ENCODE measurements around a stretch of chr6.

DNA sequence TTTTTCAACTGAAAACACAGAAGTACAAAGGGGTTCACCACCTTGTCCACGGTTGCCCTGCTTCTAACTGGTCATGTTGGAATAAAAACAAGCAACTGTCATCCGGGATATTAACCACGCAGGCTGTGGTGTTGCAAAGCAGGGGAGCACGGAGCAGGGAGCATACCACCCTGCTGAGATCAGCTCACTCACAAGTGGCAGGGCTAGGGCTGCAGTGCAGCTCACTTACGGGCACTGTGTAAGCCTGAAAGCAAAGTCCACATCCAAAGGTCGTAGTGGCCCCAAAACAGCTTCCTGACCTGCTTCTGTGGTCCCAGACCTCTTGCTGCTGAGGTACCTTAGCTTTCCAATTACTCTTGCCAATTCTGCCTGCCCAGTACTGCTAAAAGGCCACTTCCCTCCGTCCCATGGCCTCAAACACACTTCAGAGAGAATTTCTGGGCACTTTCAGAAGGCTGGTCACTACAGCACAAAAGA lies 105.7 kb upstream of the DUSP22 start:
- RRBS: no CpG with 5 or more reads among the region's 7 CpGs

DNA sequence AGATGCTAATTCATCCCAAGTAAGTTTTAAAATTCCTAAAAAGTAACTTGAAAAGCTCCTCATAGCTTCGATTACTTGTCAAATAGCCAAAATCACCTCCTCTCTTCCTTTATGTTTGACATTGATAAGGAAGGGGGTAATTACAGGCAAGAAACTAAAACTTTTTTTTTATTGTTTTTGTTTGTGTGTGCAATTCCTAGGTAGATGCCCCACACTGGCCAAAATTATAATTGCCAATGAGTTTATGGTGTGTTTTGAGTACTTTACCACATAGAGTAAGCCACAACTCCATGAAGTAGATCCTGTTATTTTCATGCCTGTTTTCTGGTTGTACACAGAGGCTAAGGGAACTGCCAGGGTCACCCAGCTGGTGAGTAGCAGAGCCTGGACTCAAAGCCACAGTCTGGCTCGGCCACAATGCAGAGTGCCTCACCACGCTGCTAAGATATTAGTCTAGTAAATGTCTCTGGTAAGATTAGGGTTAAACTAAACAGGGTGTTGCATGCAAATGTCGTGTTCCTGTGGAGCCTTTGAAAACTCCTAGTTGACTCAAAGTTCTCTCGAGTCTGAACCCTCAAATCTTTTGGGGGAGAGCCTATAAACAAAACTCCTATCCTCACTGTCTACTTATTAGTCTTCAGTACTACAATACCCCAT lies 3.9 kb downstream of the DUSP22 start:
- RRBS: no CpG with 5 or more reads among the region's 5 CpGs

GRCh38 chr6:298602-299125 lies 6.4 kb downstream of the DUSP22 start:
- RRBS: no CpG with 5 or more reads among the region's 9 CpGs

GRCh38 chr6:329852-330586 lies 37.7 kb downstream of the DUSP22 start:
- RRBS: 66% methylated on average over 4 of the region's 15 CpGs

- RRBS: no CpG with 5 or more reads among the region's 26 CpGs
Observed at GRCh38 chr6:341012-341629, 48.8 kb downstream of the DUSP22 start.

DNA sequence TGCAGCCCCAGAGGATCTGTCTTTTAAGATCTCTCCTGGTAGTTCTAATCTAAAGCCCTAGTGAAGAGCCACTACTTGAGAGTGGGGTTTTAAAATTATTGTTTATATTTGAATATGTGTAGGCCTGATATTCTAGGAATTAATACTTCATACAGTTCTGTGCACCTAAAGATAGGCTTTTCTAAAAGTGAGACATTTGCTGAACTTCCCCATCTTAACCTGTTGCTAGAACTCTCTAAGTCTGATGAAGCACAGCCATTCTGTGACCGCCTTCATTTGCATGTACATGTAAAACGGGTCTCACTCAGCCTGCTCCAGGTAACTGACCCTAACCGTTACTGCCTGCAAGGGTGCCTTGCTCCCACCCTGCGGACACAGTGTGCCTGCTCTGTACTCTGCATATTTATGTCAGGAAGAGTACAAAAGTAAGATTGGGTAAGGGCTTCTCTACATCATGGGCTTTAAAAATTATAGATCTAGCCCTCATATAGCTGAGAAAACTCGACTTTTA lies 44.3 kb upstream of the IRF4 start:
- RRBS: no CpG with 5 or more reads among the region's 5 CpGs

GRCh38 chr6:387218-387937 lies 4.2 kb upstream of the IRF4 start:
- RRBS: no CpG with 5 or more reads among the region's 16 CpGs

GRCh38 chr6:403456-404305 lies 12.1 kb downstream of the IRF4 start:
- RRBS: no CpG with 5 or more reads among the region's 18 CpGs

- RRBS: no CpG with 5 or more reads among the region's 3 CpGs
Observed at GRCh38 chr6:609672-609880, 47.3 kb downstream of the HUS1B start.

DNA sequence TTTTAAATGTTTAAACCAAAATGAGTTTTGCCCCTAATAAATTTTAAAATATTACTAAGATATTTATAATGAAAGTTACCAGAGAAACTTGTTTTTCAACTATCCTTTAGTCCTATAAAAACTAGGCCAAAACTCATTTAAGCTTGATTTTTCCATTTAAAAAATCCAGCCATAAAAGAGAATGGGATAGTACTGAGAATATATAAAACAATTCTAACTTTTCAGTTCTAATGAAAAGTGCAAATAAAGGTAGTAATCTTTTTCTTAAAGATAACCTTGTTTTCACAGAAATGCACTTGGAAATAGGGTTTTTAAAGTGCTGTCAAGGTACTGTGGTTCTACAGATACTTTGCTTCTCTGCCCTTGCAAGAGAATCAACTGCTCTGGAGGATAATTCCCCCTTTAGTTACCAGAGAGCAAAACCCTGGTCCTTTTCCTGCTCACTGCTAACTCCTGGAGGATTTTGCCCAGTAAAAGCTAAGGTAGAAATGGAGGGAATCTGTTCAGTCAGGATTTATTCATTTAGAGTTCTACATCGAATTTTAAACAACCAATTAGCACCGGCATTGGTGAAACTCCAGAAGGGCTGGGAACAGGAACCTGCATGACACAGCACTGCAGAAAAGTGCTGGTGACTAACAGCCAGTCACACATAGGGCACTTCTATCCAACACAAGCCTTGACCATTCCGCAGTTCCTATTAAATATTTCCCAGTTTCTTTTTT lies 11.3 kb downstream of the EXOC2 start:
- RRBS: no CpG with 5 or more reads among the region's 3 CpGs

- RRBS: no CpG with 5 or more reads among the region's 7 CpGs
Observed at GRCh38 chr6:707508-708105, 14.7 kb upstream of the EXOC2 start.

- RRBS: no CpG with 5 or more reads among the region's 17 CpGs
Observed at GRCh38 chr6:1110975-1111703, 200.8 kb upstream of the FOXQ1 start.

GRCh38 chr6:1552117-1552813 lies 57.5 kb upstream of the FOXC1 start:
- RRBS: no CpG with 5 or more reads among the region's 4 CpGs

DNA sequence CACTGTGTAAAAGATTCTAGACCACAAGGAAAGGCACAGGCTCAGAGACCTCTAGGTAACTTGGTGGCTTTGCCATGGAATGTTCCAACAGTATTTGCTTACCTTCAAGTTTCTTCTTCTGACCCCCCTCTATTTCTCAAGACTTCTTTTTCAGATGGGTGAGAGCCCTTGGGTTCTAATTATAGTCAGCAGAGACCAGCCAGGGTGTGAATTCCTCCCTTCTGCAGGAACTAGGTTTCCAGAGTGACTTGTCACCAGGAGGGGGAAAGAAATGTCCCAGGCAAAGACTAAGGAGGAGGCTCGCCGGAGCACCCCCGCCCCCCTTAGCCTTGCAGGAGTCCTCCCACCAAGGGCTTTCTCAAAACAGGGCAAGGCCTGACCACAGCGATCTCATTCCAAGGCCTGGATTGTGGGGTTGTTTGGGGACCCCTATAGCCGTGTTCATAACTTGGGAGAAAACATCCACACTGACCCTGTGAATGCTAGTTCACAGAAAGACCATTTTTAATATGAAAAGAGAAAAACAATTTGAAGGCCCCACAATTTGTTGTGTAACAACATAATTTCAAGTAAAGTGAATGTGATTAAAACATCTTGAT lies 13.7 kb downstream of the FOXC1 start:
- RRBS: no CpG with 5 or more reads among the region's 5 CpGs

DNA sequence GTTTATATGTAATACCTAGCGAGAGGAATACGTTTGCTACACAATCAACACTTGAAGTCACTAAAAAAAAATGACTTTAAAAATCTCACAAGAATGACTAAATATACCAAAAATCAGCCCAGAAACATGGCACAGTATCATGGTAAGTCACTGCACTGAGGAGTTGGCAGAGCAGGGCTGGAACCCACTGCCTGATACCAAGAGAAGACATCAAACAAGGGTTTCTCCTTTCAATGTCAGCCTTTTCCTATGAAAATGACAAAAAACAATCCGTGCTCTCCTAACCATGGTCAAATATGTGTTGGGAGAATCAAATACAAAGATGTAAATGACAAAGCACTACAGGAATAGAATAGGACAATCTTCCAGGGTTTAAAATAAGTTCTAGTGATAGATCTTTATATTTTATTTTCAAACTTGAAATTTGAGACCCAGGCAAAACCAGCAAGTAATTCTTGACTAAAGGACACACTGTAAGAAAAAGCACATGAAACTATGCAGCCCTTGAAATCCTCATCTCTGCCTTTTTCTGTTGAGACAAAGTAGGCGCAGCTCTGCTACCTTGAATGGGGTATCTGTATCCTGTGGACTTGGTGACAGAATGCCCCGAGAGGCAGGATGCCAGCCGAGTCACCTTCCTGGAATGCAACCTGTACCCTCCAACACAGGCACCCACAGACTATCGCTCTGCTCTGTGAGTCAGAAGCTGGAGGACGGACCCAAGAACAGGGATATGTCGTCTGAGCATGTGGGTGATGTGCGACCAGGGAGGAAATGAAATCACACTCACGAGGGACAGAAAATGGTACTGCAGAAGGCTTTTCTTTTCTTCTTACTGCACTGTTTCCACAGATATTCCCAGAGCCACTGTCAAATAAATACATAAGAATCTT lies 307.7 kb downstream of the FOXC1 start:
- RRBS: no CpG with 5 or more reads among the region's 11 CpGs

DNA sequence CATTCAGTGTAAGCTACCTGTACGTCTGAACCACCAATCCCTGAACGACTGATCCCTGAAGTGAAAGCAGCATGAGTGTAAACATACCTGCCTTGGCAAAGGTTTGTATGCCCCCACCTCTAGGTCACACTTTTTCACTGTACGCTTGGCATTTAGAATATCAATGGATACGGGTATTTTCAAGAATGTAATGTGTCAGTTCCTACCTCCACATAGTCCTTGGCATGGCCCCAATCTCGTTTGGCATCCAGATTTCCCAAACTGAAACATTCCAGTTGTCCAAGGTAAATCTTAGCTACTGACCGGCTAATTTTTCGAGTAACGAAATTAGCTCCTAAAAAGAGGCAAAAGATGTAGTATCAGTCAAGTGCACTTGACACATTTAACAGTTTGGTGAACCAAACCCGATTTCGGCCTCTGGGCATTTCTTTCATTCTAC lies 315.5 kb downstream of the GMDS start:
- RRBS: no CpG with 5 or more reads among the region's 10 CpGs

GRCh38 chr6:2103873-2104295 lies 141.5 kb downstream of the GMDS start:
- RRBS: no CpG with 5 or more reads among the region's 5 CpGs

DNA sequence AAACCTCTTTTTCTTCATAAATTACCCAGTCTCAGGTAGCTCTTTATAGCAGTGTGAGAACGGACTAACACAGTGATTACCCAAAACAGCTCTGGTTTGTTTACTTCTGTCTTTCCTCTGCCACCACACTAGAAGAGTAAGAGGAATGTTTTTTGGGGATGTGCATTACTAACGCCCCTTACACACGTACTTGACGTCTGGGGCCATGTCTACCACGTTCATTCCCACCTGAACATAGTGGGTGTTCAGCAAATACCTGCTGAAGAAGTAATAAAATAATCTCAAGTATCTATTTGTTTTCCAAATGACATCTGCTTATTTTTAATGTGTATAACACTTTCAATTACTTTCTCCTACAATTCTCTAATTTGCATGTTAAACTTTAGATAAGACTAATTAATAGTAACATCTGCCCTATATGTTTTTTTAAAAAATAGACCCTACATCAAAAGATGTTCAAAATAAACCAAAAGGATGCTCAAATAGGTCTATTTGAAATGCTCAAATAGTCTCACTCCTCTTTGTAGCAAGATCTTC lies 34.2 kb downstream of the GMDS start:
- RRBS: no CpG with 5 or more reads among the region's 5 CpGs

DNA sequence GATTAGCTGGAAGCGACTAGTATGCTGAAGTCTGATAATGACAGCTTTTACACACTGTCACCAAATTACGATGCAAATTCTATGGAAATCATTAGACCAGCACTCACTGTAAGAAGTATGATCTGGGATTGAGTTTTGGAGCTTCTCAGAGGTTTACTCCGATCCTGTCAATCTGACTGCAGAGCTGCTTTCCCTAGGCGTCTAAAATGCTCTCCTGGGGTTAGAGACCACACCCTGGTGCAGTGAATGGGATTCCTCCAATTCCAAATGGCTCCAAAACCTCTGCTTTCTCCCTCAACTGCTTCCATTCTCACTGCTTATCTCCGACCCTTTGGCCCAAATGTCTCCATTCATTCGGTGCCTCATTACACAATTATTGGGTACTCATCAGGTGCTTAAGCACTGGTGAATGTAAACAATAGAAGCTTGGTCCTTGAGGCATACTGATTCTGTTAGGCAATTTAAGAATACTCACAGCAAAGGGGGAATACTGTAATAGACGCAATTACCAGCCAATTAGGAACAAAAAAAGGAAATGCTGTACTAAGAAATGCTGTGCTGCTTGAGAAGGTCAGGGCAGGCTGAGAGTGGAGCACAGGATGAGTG lies 23.2 kb downstream of the GMDS start:
- RRBS: no CpG with 5 or more reads among the region's 7 CpGs

GRCh38 chr6:2299081-2300035 lies 54.0 kb upstream of the GMDS start:
- RRBS: no CpG with 5 or more reads among the region's 13 CpGs